ENCODE measurements around the gene EFEMP1.

- PRO-cap, 2 experiments, result no peak in any of the 2 experiments
These were observed 156.5 kb downstream of the EML6 start for GRCh38 chr2:54880002-54880399.

GRCh38 chr2:55022205-55022840, 27.9 kb downstream of the RTN4 start:
- PRO-cap, 2 experiments, result no peak in any of the 2 experiments

GRCh38 chr2:55097402-55098149, 47.3 kb upstream of the RTN4 start:
- PRO-cap, 2 experiments, result no peak in any of the 2 experiments

DNA sequence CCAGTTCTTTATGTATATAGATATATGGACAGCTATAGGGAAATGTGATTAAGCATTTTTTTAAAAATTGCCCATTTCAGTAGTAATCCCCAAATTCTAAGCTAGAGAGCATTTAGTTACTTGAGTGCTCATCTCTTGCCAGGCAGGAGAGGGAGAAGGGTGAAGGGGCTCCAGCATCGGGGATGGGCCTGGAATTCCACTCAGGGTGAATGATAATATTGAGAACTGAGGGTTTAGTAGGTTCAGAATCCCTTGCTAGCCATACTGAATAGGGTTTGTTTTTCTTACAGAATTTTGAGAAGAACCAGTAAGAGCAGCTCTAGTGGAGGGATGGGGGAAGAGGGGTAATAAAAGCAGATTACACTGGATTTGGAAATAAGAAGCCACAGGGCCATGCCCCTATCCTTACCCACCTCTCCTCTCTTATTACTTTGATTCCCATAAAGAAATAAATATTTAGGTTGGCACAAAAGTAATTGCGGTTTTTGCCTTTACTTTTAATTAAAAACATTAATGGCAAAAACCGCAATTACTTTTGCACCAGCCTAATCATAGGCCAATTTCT, 58.1 kb upstream of the RTN4 start:
- PRO-cap, 2 experiments, result no peak in any of the 2 experiments

- PRO-cap, 2 experiments, result no peak in any of the 2 experiments
These were observed 68.4 kb upstream of the RTN4 start for GRCh38 chr2:55118531-55119108.

DNA sequence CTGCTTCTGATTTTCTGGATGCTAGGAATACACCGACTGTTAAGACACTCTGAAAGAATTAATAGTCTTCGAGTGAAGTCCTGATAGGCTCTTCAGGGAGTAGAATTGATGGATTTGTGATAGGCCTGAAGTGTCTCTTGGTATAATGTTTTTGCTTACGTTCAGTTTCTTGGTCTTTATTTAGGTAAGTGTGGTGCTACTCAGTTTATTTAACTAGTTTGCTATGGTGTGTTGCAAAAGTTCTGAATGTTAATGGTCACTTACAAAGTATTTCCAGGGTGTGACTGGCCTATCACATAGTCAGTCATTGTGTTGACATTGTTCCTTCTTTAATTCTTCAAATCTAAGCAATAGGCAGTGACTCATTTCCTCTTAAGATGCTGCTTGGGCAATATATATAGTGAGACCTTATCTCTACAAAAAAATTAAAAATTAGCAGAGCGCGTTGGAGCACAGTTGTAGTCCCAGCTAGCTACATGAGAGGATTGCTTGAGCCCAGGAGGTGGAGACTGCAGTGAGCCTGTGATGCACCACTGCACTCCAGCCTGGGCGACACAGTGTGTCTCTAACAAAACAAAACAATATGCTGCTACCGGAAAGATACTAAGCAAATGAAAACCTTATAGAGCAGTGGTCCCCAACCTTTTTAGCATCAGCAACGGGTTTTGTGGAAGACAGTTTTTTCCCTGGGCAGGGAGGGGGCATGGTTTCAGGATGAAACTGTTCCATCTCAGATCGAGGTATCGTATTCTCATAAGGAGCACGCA, 5.8 kb upstream of the CCDC88A start:
- PRO-cap, 2 experiments, result no peak in any of the 2 experiments

- PRO-cap, 2 experiments, result no peak in any of the 2 experiments
These were observed 42.8 kb downstream of the CFAP36 start for GRCh38 chr2:55562440-55562639.

- PRO-cap, 2 experiments, result peak in 2 of 2 experiments; most common plus-strand start chr2:55810169 (in 2); most common minus-strand start chr2:55809940 (in 1)
These were observed 113.8 kb downstream of the EFEMP1 start for GRCh38 chr2:55809703-55810263.

DNA sequence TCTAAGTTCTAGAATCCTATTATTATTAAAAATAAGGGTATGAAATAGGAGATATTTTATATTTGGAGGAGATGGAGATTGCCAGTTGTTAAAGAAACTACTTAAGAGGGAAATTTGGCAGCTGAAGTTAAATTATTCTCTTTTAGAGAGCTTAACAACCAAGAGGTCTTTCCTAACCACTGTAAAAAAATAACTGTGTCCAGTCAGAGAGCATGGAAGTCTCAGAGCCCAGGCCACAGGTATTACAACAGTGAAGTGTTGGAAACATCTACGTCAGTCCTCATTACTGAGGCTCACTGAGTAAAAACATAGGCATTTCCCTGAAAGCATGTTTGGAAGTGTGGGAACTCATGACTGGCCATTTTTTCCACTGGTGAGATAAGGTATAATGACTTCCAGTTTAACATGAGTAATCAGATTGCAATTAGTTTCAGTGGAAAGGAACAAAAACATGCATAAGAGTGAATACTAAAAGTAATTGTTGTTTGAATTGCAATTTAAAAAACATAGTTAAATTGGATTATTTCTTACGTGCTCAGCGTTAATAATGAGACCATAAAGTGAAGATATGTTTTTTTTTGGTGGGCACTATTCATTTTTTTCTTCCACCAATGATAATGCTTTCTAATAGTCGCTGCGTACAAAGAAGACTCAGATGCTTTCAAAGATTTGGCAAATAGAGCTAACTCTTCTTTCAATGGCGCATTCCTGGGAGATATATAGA, 60.8 kb downstream of the EFEMP1 start:
- PRO-cap, 2 experiments, result no peak in any of the 2 experiments

DNA sequence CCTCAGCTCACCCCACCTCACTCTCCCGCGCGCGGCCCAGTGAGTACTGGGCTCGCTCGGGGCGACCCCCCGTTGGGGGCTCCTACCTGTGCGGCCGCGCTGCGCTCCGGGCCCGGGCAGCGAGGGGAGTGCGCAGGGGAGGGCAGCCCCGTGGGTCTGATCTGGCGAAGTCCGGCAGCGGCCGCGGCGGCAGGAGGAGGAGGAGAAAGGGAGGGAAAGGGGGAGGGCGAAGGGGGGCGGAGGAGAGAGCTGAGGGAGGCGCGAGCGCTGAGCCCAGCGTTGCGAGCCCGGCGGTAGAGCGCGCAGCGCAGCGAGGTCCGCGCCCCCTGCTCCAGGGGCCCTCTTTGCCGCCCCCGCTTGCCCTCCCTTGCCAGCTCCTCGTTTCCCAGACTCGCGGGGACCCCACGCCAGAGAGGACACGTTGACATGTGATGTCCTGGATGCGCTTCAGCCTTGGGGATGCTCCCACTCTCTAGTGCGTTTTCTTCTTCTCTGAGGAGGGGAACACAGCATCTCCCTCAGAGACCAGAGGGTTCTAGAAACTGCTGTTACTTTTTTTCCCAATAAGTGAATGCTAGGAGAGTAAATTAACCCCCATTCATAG, at the start of gene EFEMP1:
EFEMP1 (minus strand) TSS at position 158 of the 604 bp plus-strand sequence.
- PRO-cap, 2 experiments, result peak in 2 of 2 experiments; most common plus-strand start position 270 of the sequence (in 2); most common minus-strand start position 172 of the sequence (in 1)

- PRO-cap, 2 experiments, result no peak in any of the 2 experiments
These were observed 25.1 kb upstream of the EFEMP1 start for GRCh38 chr2:55948663-55949030.

DNA sequence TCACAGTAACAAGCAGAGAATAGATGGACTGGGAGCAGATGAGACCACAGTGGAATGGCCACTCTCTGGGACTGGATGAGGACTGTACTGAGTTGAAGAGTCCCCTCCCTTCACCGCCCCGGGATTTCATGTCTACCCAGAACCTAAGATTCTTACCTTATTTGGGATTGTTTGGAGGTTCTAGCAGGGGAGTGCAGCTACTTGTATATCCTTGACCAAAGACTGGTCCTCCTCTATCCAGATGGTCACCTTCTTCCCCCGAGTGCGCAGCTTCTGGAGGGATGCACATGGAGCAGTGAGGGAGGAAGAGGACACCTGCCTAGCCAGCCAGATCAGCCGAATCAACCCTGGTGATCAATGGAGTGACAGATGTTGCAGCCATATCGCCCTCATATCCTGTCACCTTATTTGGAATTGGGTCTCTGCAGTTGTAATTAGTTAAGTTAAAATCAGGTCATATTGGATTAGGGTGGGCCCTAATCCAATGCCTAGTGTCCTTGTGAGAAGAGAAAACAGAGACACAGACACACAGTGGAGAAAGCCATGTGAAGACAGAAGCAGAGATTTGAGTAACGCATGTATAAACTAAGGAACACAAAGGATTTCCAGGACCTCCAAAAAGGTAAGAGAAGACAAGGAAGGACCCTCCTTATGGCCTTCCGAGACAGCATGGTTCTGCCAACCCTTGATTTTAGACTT, 28.2 kb upstream of the EFEMP1 start:
- PRO-cap, 2 experiments, result no peak in any of the 2 experiments

DNA sequence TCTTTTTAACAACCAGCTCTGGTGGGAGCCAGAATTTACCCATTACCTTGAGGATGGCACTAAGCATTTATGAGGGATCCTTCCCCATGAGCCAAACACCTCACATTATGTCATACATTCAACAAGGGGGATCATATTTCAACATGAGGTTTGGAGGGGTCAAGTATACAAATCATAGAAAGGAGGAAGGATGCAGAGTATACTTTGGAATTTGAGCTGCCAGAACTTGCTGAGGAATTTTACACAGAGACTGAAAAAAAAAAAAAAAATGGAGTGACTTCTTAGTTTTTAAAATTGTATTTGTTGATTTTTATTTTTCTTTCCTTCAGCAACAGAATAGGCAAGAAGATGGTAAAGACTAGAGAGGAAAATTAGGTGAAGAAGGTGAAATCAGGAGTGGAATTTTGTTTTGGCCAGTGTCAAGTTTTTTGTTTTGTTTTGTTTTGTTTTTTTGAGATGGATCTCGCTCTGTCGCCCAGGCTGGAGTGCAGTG, 891.5 kb downstream of the CCDC85A start:
- PRO-cap, 2 experiments, result no peak in any of the 2 experiments

DNA sequence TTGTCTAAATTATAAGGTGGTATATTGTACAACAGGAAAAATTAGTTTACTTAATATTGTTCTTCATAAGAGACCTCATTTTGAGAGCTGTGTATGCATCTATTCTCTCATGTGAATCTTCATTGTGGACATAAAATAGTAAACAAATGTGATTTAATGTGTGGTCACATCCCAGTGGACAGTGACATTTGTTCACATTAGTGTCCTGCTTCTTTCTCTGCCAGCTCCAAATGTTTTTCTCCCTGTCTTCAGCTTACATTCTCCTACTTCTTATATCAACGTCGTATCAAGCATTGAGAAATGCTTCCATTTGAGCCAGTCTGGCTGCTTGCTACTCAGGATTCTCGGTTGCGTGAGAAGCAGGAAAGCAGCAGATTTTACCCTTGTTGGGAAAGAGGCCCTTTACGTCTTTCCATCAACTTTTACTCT, 61.0 kb downstream of the VRK2 start:
- PRO-cap, 2 experiments, result no peak in any of the 2 experiments

DNA sequence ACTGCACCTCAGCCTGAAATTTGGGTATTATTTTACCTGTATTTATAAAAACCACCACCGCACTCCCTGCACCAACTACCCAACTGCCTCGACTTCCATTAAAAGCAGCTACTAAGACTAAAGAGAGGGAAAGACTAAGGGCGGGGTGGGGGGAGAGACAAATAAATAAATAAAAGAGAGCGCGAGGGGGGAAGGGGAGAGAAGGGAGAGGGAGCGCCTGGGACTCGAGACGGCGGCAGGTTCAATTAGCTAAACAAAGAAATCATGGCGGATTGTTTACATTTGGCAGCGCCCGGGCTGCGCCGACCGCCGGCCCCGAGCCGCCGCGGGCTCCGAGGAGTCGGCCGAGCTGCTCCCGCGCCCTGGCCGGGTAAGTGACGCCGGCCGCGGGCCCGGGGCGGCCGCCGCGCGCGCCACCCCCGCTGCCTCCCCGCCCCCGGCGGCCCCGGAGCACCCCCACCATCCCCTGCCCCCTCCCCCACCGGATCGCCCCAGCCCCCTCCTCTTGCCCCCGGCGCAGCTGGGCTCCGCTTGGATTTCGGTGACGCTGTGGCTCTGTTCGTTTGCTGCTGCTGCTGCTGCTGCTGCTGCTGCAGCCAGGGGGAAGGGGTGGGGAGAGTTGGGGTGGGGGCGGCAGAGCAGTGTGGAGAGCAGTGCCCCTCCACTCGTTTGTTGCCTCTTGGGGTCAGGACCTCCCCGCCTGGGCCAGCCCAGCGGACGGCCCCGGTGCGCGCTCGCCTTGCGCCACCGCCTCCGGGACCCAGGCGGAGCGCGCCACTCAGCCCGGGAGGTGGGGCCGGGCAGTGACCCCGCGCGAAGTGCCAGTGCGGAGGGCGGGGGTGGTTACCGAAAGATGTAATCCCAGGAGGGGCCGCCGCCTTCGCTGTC, 187.2 kb upstream of the FANCL start:
- PRO-cap, 2 experiments, result no peak in any of the 2 experiments

DNA sequence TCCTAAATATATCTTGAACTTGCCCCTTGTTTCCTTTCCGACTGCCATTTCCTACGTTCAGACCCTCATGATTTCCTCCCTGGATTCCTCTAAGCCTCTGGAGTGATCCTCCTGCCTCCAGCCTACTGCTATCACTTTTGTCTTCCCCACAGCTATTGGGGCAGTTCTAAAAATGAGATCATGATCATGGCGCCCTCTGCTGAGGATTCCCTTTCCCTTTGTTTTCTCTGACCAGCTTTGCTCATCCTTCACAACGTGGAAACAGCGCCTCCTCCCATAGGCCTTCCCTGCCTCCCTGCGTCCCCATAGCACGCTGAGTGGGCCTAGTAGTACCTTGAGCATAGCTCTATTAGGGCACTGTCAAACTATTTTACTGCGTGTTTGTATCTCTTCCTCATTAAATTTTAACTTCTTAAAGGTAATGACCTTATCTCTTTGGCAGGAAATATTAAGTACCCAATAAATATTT, 206.9 kb upstream of the FANCL start:
- PRO-cap, 2 experiments, result no peak in any of the 2 experiments

DNA sequence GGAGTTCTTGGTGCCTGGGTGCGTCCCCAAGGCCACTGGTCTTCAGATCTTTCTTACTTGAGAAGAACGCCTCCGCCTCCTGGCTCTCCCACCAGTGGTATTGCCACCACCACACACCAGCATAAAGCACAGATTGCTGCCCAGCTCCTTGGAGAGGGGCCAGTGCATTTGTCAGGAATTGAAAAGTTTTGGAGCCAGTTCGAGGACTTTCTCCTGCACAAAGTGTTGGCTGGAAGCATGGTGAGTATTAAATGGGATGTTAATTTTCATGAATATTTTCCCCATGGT, 684.5 kb upstream of the FANCL start:
- PRO-cap, 2 experiments, result no peak in any of the 2 experiments

GRCh38 chr2:58981073-58981492, 740.0 kb upstream of the FANCL start:
- PRO-cap, 2 experiments, result no peak in any of the 2 experiments

GRCh38 chr2:59321885-59322343, 1080.8 kb upstream of the FANCL start:
- PRO-cap, 2 experiments, result no peak in any of the 2 experiments

GRCh38 chr2:60316275-60316757, 237.1 kb downstream of the BCL11A start:
- PRO-cap, 2 experiments, result no peak in any of the 2 experiments